Ureter (tissue), 1 donor: Measurements from ENCODE around the gene SCD5.

GRCh38 chr4:78056064-78057116, 733 bp upstream of the FRAS1 start:
- PRO-cap: unidirectional peak, plus-strand start at chr4:78056463; bidirectional peak, plus-strand start at chr4:78056989, minus-strand start at chr4:78056807

DNA sequence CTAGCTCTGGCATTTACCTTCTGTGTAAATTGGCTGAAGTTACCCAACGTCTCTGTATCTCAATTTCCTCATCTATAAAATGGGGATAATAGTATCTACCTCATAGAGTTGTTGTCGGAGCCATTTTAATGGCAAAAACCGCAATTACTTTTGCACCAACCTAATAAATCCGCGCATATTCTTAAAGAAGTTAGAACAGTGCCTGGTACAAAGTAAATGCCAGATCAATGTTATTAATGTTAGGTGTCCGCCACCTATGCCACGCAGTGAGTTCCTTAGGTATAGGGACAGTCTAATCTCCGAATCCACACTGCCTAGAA, 421 bp upstream of the ANXA3 start:
- PRO-cap: no peak

GRCh38 chr4:78645695-78646793, 94.5 kb downstream of the ANXA3 start:
- PRO-cap: unidirectional peak, minus-strand start at chr4:78646089

DNA sequence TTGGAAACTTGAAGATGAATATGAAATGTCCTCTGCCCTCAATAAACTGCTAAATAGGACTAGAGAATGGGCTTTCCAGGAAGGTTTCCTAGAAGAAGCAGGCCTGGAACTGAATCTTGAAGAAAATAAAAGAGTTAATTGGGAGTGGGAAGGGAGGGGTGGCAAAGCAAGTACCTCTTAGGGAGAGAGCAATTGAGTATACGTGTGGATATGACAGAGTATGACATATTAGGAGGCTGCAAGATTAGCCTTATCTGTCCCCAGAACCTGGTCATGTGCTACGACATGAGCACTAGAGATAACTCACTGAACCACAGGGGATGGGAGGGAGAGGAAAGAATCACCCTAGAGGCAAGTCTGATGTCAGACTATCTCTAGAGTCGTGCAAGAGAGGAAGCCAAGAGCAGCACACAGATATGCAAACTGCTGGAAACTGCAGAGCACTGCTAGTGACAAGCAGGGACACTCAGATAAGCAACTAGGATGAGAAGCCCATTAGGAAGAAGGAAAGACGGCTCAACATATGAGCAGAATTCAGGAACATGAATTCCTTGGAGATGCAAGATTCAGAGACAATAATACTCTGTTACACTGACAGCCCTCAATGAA, 84.2 kb upstream of the BMP2K start:
- PRO-cap: no peak

- PRO-cap: no peak
These were observed 53.8 kb downstream of the PAQR3 start for GRCh38 chr4:78885237-78886051.

- PRO-cap: no peak
These were observed 24.8 kb downstream of the PAQR3 start for GRCh38 chr4:78914200-78915169.

- PRO-cap: no peak
These were observed 23.9 kb downstream of the PAQR3 start for GRCh38 chr4:78915170-78915971.

- PRO-cap: no peak
These were observed 915 bp downstream of the PAQR3 start for GRCh38 chr4:78938290-78938755.

DNA sequence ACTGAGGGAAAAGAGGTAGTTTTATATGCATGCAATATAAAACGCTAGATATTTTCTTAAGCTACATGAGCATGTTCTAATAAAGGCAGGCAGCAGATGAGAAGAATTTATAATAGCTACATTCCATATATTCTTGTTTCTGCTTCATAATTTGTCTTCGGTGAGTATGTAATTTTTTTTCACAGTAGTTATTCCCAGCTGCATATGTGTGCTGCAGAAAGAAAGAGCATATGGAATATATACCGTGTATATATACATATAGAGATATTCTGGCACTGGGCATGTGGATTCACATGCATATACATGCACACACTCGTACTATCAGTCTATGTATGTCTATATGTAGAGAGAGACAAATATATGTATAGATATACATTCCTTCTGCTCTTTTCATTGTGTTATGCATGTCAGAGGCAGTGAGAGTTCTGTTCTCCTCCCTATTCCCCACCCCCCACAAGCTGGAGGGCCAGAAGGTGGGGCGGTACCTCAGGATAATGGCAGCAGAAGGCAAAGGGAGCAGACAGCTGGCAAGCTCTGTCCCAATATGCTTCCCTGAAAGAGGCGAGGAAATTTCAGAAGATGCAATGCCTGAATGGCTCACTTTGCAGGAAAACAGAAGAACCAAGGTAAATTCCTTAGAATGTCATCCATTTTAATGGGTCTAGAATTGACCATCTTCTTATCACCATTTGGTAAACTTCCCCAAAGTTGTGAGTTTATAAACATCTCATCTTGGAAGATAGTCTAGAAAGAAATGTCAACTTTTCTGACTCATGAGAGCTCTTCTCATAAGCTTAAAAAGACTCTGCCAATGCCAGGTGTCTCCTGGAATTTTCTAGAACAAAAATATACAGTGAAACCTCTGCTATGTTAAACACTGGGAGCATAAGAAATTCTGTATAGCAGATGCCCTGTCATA, 114.4 kb downstream of the NAA11 start:
- PRO-cap: no peak

- PRO-cap: no peak
These were observed 191.8 kb upstream of the GK2 start for GRCh38 chr4:79599764-79600345.

- PRO-cap: bidirectional peak, plus-strand start at chr4:81472077, minus-strand start at chr4:81471838
These were observed 450 bp upstream of the RASGEF1B start for GRCh38 chr4:81471960-81472754.

- PRO-cap: no peak
These were observed 37.5 kb upstream of the RASGEF1B start for GRCh38 chr4:81509153-81509639.

GRCh38 chr4:81724882-81725379, 253.2 kb upstream of the RASGEF1B start:
- PRO-cap: no peak

DNA sequence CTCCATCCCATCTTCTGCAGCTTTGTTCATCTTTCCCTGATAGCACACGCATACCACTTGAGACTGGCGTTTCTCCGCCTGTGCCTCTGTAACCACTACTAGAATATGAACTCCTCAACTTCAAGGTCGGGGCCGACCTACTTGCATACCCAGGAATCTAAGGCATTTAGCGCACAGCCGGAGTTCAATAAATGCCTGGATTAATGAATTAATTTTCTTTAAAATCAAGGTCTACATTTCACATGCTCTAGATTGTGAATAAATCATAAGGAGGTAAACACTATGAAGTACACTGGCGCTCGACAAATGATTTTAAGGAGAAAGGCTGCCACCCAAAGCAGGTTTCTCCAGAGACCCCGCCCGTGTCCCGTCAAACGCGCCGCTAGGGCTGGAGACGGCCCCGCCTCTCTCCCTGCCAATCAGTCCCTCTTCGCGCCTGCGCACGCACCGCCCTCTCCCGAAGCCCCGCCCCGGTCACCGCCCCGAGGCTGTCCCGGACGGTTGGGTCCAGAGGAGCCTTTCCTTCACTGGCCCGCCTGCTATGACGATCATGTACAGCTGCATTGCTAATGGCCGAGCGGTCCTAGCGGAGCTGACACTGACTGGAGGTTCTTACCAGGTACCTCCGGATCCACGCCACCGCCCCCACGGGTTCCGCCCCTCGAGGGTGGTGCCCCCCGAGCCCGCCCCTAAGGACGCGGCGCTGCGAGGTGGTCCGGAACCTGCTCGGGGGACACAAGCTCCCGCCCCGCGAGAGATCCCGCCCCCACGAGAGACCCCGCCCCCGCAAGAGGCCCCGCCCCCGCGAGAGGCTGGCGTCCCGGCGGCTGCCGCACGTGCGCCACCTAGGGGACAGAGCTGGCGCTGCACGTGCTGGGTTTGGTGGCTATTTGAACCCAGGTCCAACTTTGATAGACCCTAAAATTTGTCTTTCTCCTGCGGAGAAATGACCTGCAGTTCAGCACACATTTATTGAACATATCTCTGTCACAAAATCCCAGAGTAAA, 89.0 kb downstream of the HNRNPD start:
- PRO-cap: bidirectional peak, plus-strand start at position 491 of the sequence, minus-strand start at position 384 of the sequence

DNA sequence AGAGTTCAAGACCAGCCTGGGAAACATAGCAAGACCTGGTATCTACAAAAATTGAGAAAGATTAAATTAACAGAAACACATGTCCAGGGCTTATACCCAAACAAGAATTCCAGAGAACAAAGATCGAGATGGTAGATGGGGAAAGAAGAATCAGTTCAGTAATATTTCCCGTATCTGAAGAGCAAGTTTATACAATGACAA, 23.3 kb downstream of the HNRNPD start:
- PRO-cap: no peak

DNA sequence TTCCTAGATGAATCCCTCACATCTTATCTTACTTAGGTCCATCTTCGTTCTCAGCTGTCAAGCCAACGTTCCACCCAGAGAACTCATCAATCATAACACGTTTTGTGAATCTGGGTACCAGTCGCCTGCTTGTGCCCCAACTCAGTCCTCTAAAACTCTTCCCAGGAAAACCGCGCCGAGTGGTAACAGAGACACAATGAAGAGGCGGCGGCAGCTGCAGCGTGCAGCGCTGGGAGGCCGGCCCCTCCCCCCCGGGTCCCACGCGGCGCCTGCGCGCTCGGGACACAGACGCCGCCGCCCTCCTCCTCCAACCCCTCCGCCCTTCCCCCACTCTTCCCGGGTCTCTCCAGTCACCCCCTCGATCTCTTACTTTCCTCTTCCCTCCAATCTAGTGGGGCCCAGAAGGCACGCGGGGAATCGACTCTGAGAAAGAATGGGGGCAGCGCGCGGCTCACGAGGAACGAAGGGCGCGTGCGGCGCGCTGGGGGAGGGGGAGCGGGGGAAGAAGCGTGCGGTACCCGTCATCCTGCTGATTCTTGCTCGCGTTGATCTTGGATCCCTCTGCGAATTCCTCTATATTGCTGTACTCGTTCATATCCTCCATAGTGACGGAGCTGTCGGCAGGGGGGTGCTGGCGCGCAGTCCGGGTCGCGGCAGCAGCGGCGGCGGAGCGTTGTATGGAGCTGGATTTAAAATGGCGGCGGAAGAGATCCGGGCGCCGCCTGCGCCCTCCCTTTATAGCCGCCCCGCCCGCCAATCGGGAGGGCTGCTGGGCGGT, 1.3 kb downstream of the HNRNPDL start:
- PRO-cap: bidirectional peak, plus-strand start at position 330 of the sequence, minus-strand start at position 342 of the sequence; bidirectional peak, plus-strand start outside the sequence, minus-strand start at position 709 of the sequence

- PRO-cap: no peak
These were observed 39.5 kb downstream of the ENOPH1 start for GRCh38 chr4:82469793-82470360.

- PRO-cap: no peak
These were observed 64.7 kb upstream of the TMEM150C start for GRCh38 chr4:82626493-82626881.

DNA sequence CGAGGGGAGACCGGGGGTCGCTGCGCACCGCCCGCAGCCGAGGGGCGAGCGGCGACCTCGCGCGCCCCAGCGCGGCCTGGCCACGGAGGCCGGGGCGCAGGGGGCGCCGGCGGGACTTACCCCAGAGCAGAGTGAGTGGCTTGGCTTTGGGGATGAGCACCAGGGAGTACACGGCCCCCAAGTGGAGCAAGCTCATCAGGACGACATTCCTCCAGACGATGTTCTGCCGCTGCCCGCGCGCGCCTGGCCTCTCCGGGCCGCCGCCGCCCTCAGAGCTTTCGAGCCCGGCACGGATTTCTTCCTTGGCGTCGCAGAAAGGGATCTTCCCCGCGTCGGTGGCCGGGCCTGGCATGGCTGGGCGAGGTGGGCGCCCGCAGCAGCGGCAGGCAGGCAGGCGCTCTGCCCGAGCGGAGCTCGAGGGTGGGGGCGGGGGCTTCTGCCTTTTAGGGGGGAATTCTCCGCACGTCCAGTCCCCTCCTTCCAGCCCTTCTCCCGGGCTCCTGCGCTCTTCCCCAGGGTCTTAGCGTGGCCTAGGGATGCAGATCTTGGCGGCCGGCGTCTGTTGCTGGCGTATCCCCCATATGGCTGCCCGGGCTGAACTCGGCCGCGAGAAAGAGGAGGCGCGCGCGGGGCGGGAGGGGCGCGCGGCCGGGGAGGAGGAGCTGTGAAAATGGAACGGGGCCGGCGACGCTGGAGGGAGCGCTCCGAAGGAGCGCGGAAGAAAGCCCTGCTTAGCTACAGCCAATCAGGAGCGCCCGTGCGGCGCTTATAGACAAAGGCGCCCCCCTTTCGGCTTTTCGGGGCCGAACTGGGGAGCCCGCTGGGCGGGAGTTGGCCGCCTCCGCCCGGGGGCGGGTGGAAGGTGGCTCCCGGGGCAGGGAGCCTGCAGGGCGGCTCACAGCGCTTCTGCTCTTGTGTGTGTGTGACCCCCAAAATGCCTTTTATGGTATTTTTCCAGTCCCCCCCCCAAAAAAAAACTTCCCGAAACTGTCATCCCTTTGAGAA, at the start of gene SCD5:
Gene SCD5 (minus strand): TSS at position 611 of the 1,005 bp plus-strand sequence.
- PRO-cap: bidirectional peak, plus-strand start at position 795 of the sequence, minus-strand start at position 614 of the sequence

DNA sequence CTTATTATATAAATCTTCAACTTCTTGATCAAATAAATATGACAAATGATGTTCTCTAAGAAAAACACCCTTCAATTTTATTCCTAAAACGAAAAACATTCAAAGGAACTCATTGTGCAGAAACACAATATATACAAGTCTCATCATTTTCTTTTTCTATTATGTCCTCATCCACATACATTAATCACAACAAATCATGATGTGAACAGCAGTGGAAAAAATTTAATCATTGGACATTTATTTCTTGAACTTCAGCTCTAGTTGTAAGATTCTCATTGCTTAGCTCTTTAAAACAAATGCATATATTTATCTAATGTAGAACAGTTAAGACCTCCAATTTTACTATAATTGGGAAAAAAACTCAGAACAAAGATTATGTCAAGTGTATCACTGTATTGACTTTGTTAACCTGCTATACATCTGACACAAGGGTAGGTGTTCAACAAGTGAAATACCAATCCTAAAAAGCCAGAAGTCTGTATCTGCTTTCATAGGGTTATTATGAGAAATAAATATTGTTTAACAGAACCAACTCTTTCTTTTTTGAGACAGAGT, 4.8 kb upstream of the THAP9 start:
- PRO-cap: no peak